GM19239 (cell line): Measurements from ENCODE around the genes SCGB1D4, LRRN4CL, SLC22A25 and SLC22A10.

- RRBS: no CpG with 5 or more reads among the region's 9 CpGs
Measured at GRCh38 chr11:62105097-62105561, 18.7 kb upstream of the INCENP start.

DNA sequence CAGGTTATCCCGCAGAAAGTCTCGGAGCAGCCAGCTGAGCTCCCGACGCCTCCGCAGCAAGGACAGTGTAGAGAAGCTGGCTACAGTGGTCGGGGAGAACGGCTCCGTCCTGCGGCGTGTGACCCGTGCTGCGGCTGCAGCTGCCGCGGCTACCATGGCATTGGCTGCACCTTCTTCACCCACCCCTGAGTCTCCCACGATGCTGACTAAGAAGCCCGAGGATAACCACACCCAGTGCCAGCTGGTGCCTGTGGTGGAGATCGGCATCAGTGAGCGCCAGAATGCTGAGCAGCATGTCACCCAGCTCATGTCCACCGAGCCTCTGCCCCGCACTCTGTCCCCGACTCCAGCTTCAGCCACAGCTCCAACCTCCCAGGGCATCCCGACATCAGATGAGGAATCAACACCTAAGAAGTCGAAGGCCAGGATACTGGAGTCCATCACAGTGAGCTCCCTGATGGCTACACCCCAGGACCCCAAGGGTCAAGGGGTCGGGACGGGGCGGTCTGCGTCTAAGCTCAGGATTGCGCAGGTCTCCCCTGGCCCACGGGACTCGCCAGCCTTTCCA, 6.1 kb downstream of the INCENP start:
- RRBS: no CpG with 5 or more reads among the region's 30 CpGs

DNA sequence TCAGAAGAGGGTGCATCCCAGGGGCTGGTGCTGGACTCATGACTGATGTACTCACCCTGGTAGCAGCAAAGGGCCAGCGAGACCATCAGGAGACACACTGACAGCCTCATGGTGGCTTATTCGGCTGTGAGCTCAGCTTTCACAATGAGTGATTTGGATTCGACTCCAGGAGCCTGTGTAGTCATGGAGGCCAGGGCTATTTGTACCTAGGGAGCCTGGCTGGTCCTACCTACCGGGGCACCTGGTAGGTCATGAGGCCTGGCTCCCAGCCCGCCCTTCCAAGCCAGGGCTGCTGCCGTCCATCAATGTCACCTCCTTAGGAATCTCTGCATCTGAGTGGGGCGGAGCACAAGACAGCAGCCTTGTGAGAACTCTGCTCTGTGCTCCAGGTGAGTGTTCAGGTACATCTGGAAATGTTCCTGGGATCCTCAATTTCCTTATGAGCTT, at the start of gene SCGB1D4:
SCGB1D4 (minus strand) TSS at position 175 of the 447 bp plus-strand sequence.
- RRBS: no CpG with 5 or more reads among the region's 7 CpGs

- RRBS: no CpG with 5 or more reads among the region's 14 CpGs
Measured at GRCh38 chr11:62394809-62395590, 23.8 kb upstream of the SCGB1A1 start.

DNA sequence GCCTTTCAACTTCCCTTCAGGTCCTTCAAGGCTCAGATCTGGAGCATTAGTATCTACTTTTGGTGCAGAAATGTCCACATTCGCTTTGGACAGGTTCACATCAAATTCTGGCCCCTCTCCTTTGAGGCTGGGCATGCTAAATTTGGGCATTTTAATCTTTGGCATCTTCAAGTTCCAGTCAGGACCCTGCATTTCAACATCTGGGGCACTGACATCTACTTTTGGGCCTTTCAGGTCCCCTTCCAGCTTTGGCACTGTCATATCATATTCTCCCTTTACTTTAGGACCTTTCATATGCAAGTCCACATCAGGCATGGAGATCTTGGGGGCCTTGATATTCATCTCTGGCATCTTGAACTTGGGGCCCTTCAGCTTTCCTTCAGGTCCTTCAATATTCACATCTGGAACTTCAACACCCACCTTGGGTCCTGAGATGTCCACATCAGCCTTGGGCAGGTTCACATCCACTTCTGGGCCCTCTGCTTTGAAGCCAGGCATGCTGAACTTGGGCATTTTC, 15.3 kb downstream of the AHNAK start:
- RRBS: no CpG with 5 or more reads among the region's 1 CpG

DNA sequence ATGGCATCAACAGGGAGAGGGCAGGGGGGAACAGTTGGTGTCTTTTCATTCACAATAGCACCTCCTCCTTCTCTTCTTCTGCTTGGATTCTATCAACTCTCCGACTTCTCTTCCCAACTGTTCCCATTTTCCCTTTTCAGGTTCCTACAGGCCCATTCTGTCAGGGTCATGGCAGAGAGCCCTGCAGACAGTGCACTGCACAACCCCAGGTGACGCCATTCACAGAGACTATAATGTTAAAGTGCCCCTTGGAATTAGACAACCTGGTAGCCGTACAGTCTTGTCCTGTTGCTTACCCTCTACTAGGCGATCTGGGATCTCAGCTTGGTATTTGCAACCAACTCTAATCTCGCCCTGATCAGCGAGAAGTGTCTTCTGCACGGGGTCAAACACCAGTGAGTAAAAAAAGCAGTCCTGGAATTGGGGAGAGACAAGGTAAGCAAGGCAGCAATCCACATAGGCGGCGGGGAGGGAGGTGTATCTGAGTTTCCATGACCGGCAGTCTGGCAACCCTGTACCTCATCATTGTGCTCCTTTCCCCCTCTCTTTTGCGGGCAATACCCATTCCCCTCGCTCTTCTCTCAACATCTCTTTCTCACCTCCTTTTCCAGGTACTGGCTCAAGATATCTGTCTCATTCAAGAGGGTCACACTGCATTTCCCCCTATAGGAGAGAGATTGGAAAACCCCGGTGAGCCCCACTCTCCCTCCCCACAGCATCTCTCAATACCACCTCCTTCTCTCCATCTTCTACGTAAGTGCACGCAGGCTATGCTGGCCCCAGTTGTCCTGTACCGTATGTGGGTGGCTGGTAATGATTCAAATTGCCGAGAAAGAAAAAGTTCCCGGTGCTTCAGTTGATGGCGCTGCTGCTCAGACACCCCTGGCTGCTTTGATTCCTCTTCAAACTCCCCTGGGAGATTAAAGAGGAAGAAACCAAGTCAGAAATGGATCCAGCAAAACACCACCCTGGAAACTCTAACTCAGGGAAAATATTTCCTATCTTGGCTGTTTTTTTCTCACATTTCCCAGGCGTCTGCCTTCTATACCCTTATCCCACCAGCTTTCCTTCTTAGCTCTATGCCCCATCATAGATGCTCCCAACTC, 3.6 kb downstream of the MTA2 start:
- RRBS: no CpG with 5 or more reads among the region's 20 CpGs

GRCh38 chr11:62621234-62621810, 464 bp downstream of the B3GAT3 start:
- RRBS: no CpG with 5 or more reads among the region's 22 CpGs

- RRBS: 2% methylated on average over 8 of the region's 51 CpGs
Measured at GRCh38 chr11:62645631-62646437, 579 bp downstream of the GANAB start.

GRCh38 chr11:62680773-62681224, 1.9 kb upstream of the UBXN1 start:
- RRBS: no CpG with 5 or more reads among the region's 4 CpGs

DNA sequence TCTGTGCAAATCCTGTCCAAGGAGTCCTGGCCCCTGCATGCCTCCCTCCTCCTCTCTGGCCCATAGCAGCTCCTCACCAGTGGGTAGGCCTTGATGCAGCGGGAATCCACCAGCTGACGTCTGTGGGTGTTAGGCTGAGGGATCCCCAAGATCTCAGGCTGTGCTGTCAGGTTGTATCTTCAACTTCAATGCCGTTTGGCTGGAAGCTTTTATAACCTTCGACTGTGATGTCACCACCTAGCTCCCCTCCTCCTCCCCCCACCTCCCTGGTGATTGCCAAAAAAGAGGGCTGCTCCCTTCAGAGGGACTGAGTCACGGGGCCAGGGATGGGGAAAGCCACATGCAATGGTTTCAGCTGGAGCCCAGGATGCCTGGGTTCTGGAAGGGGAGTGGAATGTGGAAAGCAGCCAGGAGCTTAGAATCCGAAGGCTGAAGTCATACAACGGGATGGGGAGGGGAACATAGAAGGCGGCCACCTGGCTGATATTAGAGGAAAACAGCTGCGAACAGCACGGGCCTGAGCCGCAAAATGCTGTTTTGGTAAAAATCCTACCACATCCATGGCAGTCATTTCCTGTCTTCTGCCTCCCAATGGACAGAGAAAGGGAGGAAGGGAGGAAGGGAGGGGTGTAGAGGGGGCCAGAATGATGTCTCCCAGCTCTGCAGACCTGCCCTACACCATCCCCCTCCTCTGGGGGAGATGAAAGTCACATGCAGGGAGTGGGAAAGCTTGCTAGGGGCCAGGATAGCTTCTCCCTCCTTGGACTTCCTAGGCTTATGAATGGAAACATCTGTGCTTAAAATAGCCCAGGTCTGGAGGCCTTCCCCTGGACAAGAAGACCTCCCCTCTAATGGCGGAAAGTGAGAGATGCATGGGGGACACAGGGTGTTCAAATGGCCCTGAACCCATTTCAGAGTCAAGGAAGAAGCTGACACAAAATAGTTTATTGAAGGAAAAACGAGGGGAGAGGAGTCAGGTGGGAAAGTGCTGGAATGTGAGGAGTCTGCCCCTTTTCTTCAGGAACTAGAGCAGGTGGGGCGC, at the start of gene LRRN4CL:
LRRN4CL (minus strand) TSS at position 181 of the 1,042 bp plus-strand sequence.
- RRBS: no CpG with 5 or more reads among the region's 14 CpGs

GRCh38 chr11:62702214-62702606, 5.0 kb downstream of the BSCL2 start:
- RRBS: no CpG with 5 or more reads among the region's 12 CpGs

DNA sequence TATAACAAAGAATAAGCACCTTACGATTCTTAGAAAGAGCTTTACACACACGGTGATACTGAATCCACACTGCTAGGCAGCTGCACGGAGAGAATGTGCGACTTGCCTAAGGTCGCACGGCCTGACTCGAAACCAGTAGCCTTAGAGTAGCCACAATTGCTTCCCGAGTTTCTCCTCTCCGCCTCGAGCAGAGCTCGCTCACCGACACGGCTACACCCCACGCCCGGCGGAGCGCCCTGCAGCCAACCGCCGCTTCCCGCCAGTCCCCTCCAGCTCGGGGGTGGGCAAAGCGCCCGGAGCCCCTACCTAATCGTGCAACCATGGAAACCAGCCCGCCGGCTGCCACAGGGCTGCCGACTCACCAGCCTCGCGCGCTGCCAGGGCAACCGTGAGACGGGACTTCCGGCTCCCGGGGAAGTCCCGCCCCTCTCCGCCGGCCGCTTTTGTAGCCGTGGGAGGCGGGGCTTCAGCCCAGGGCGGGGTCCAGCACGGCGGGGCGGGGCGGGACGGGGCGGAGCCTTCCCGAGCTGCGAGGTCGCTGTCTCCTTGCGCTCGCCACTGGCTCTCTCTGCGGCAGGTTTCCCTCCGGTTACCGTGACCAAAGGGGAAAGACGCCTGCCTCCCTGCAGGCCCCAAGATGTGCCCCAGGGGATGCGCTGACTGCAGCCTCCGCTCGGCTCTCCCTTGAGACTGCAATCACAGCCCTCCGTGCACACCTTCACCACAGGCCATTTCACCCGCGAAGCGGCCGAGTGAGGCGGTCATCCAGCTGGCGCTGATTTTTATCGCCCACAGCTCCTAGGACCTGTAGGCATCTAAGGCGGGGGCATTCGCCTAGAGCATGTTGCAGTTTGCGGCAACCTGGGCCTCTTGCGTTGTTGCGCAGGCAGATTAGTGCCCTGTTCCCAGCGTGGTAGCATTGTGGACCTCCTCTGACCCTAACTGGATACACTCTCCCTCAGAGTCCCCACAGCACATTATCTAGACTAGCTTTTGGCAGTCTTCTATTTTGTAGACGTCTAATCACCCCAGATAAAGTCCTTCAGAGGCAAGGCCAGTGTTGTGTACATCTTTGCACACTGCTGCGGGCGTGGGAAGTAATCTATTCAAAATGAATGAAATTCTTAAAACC, 961 bp downstream of the BSCL2 start:
- RRBS: 2% methylated on average over 18 of the region's 76 CpGs

DNA sequence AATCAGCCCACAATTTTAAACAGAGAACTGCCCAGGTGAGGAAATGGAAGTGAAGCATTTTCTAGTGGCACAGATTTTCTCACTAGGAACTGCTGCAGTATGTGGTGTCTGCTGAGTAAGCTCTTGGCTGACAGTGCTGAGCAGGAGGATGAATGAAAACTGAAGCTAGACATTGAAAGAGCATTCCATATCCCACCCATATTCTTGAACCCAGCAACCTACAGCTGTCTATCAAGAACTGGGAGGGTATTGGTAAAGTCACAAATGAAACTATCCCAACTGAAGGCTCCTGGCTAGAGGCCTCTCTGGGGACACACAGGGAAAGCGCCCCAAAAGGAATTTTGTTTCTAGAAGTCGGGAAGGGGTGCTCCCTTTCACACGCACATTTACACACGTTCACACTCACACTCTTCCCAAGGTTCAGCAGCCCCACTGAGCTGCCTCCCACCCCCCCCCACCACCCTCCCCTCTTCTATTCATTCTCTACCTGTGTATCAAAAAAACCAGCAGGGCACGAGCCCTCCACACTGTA, 6.3 kb downstream of the GNG3 start:
- RRBS: no CpG with 5 or more reads among the region's 5 CpGs

DNA sequence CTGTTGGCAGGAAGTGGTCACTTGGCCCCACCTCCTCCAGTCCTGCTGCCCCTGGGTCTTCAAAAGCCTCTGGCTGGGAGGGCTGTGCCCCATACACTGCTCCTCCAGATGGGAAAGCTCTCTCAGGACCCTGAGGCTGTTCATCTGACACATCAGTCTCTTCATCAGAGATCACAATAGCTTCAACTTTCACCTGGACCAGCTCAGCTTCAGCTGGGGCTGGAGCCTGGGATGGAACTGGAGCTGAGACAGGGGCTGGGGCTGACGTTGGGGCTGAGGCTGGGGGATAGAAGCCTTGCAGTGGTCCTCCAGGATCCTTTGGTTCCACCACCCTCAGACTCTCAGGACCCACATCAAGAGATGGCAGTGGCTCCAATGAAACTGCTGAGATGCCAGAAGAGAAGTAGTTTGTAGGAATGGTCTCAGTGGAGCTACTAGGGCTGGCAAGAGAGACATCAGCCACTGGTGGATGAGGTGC, 1.4 kb downstream of the ZBTB3 start:
- RRBS: no CpG with 5 or more reads among the region's 1 CpG

DNA sequence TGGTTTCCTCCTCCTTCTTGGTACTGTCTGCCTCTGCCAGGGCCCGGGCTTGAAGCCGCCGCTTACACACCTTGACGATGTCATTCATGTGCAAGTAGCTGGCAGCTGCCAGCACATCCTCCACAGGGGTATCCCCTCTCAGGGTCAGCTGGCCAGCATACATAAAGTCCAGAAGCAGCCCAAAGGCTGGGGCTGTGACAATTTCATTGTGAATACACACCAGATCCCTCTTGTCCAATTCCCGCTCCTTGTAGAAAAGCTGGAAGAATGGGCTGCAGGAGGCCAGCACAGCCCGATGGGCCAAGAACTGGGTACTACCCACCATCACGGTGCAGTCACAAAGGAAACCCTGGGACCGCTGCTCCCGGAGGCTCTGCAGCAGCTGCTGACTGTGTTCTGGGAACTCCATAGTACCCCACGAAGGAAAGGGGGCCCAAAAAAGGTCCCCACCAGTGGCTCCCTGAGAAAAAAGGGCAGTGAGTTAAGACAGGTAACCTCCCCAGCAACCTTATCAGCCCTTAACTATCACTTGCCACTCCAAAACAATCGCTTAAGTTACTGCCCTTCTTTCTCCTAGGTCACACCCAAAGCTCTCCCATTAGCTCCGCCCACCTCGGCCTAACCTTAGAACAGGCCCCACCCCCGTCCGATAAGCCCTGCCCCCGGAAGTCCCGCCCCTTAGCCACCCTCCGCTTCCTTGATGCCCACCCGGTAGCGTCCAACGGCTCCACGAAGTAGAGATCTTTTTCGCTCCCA, 526 bp downstream of the ZBTB3 start:
- RRBS: 4% methylated on average over 4 of the region's 23 CpGs

DNA sequence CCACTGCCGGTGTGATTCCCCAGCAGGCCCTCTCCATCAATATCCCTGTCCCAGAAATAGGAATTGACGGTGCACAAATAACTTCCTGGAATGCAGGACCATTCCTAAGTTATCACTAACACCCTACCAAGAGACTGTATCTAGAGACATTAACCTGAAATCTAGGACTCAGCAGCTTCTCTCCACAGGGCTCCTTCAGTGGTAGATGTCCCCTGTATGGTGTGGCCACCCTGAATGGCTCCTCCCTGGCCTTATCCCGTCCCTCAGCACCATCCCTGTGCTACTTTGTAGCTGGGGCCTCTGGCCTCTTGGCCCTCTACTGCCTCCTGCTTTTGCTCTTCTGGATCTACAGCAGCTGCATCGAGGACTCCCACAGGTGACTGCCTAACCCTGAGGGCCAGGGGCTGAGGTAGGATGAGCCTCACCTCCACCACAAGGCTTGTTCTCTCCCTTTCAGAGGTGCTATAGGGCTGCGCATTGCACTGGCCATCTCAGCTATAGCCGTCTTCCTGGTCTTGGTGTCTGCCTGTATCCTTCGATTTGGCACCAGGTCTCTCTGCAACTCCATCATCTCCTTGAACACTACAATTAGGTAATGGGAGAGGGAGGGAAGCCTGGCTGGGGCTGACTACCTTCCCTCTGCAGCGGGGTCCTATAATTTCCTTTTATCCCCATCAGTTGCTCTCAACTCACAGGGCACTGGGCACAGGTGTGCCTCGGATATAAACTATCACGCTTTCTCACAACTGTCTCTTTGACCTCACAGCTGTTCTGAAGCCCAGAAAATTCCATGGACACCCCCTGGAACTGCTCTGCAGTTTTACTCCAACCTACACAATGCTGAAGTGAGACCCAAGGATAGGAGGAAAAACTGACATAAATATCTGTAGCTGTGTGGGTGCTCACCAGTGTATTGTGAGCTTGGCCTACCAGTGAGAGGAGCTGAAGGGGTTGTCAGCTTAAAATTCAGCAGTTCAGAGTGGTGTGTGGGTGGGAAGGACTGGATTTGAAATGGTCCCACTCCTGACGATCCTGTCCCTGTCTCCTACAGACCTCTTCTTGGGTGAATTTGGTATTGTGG, 2.0 kb downstream of the TMEM179B start:
- RRBS: no CpG with 5 or more reads among the region's 11 CpGs

- RRBS: 2% methylated on average over 7 of the region's 37 CpGs
Measured at GRCh38 chr11:62838749-62839438, 496 bp downstream of the WDR74 start.

DNA sequence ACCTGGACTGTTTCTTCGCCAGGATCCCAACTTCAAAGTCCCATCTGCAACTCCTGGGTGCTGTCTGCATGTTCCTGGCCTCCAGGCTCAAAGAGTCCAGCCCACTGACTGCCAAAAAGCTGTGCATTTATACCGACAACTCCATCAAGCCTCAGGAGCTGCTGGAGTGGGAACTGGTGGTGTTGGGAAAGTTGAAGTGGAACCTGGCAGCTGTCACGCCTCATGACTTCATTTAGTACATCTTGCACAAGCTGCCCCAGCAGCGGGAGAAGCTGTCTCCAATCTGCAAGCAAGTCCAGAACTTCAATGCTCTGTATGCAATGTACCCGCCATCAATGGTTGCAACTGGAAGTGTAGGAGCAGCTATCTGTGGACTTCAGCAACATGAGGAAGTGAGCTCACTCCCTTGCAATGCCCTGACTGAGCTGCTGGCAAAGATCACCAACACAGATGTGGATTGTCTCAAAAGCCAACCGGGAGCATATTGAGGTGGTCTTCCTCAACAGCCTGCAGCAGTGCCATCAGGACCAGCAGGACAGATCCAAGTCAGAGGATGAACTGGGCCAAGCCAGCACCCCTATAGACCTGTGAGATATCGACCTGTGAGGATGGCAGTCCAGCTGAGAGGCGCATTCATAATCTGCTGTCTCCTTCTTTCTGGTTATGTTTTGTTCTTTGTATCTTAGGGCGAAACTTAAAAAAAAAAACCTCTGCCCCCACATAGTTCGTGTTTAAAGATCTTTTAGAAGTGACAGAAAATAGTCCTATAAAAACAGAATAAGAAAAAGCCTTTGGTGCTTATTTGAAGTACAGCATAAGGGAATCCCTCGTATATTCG, at the start of gene SLC22A25:
SLC22A25 (minus strand) TSS at position 168 of the 838 bp plus-strand sequence.
- RRBS: no CpG with 5 or more reads among the region's 12 CpGs

GRCh38 chr11:63289455-63289852, 249 bp upstream of the SLC22A10 start:
- RRBS: no CpG with 5 or more reads among the region's 1 CpG

DNA sequence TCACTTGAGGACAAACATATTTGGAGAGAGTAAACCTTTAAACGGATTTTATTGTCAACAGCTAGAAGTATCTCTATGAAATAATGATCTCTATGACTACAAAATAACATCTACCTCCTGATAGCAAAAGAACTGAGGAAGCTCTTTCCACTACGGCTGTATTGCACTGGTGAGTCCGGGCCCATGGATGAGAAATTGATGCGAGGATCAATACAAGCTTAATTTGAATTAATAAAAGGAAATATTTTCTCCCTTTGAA, at the start of gene SLC22A10:
SLC22A10 (plus strand) TSS at position 51 of the 259 bp plus-strand sequence.
- RRBS: no CpG with 5 or more reads among the region's 4 CpGs